BE2C (cell line): ENCODE measurements around the gene ADAM8.

GRCh38 chr10:133269240-133269540 lies 7.5 kb downstream of the ADAM8 start:
- RRBS = no CpG with 5 or more reads among the region's 15 CpGs

- RRBS = 69% methylated on average over 4 of the region's 22 CpGs
These were observed 1.7 kb downstream of the ADAM8 start for GRCh38 chr10:133274798-133275565.

- RRBS = 4% methylated on average over 31 of the region's 69 CpGs
These were observed at the start of gene ADAM8 for GRCh38 chr10:133276262-133277387. TSS of gene ADAM8 (minus strand) at chr10:133276868.

- RRBS = 66% methylated on average over 2 of the region's 33 CpGs
These were observed 2.1 kb upstream of the ADAM8 start for GRCh38 chr10:133278357-133279559.

DNA sequence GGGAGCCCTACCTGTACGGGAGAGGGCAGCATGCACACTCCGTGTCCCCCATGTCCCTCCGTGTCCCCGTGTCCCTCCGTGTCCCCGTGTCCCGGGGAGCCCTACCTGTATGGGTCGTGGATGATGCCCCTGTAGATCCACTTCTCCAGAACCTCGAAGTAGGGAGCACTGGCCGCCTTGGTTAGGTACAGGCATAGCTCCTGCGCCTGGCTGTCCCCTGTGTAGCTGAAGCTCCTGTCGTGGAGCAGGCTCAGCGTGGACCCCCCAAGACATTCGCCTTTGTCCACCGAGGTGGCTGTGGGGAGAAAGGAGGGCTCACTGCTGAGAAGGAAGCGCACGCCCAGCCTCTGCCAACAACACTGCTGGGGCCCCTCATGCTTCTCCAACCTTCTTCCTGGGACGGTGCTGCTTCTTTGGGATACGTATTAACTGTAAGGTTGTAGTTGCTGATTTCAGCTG lies 15.8 kb upstream of the ADAM8 start:
- RRBS = no CpG with 5 or more reads among the region's 19 CpGs

- RRBS = 93% methylated on average over 3 of the region's 26 CpGs
These were observed 15.6 kb downstream of the TUBGCP2 start for GRCh38 chr10:133292866-133293596.

- RRBS = 52% methylated on average over 1 of the region's 16 CpGs
These were observed 3.6 kb downstream of the PRAP1 start for GRCh38 chr10:133350707-133351272.

DNA sequence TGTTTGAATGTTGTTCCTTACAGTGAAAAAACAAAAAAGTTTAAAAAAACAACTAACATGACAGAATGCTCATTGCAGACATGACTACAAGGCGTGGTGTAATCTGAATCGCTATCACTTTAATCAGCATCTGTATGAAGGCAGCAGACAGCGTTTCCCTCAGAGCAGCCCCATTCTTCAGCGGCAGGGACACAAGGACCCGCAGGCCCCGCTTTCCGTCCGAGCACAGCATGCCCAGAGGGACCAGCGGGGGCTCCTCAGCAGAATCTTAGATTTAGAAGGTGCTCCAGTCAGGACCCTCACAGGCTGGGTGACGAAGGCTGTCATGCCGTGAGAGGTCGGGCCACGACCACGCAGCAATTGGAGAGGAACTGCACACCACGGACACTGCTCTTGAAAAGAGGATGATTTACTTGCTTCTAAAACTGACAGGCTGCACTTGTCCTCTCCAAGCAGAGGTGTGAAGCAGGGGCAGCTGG lies 4.6 kb upstream of the FUOM start:
- RRBS = no CpG with 5 or more reads among the region's 15 CpGs

GRCh38 chr10:133530868-133531137 lies 3.6 kb downstream of the CYP2E1 start:
- RRBS = no CpG with 5 or more reads among the region's 4 CpGs

DNA sequence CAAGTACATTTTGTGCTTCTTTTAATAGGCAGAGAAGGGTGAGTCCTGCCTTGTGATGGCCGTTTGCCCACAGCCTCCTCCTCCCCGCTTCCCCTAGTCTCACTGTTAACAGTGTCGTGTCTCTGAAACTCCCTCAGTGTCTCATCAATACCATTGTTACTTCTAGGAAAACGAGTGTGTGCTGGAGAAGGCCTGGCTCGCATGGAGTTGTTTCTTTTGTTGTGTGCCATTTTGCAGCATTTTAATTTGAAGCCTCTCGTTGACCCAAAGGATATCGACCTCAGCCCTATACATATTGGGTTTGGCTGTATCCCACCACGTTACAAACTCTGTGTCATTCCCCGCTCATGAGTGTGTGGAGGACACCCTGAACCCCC lies 11.4 kb downstream of the CYP2E1 start:
- RRBS = no CpG with 5 or more reads among the region's 9 CpGs